Monocyte (primary cell): ENCODE measurements around the genes SARS1 and CYB561D1.

DNA sequence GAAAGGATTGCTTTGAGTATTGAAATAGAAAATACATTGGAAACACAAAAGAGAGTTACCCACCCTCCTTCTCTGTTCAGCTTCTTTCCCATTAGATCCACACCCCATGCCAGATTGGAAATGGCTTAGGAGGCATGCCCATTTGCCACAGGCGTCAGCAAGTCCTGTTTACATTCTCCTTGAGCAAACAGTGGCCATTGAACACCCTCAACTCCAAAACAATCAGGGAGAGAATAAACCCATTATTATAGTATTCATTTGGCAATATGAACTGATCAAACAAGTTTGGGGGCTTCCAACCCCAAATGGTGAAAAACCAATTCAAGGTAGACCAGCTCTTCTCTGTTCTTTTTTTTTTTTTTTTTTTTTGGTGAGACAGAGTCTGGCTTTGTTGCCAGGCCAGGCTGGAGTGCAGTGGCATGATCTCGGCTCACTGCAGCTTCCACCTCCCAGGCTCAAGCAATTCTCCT is 2.5 kb downstream of the ELAPOR1 start:
- PRO-cap, 2 experiments: no peak in any of the 2 experiments

DNA sequence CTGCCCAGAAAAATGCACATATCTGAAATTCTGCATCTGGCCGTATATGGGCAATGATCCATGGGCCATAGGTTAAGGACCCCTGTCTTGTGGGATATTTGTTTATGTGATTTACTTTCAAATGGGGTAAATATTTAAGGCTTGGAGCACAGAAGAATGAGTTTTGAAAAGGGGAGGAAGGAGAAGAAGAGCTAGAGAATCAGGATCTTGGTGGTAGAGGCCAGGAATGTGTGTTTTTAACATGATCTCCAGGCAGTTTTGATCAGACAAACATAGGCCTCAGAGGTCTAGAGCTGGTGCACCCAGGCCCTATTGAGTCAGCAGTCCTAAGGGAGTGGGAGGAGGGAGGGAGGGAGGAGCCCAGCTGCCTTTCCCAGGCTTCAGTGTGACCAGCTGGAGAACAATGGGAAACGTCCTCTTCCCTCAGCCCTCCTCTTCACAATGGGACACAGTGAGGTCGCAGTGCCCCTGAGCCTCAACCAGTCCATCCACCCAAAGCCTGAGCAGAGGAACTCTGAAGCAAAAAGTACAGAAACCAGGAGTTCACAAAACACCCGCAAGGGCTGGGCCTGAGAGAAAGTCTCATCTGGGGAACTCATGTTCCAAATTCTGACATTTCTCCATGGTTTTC is 37.2 kb downstream of the ELAPOR1 start:
- PRO-cap, 2 experiments: no peak in any of the 2 experiments

DNA sequence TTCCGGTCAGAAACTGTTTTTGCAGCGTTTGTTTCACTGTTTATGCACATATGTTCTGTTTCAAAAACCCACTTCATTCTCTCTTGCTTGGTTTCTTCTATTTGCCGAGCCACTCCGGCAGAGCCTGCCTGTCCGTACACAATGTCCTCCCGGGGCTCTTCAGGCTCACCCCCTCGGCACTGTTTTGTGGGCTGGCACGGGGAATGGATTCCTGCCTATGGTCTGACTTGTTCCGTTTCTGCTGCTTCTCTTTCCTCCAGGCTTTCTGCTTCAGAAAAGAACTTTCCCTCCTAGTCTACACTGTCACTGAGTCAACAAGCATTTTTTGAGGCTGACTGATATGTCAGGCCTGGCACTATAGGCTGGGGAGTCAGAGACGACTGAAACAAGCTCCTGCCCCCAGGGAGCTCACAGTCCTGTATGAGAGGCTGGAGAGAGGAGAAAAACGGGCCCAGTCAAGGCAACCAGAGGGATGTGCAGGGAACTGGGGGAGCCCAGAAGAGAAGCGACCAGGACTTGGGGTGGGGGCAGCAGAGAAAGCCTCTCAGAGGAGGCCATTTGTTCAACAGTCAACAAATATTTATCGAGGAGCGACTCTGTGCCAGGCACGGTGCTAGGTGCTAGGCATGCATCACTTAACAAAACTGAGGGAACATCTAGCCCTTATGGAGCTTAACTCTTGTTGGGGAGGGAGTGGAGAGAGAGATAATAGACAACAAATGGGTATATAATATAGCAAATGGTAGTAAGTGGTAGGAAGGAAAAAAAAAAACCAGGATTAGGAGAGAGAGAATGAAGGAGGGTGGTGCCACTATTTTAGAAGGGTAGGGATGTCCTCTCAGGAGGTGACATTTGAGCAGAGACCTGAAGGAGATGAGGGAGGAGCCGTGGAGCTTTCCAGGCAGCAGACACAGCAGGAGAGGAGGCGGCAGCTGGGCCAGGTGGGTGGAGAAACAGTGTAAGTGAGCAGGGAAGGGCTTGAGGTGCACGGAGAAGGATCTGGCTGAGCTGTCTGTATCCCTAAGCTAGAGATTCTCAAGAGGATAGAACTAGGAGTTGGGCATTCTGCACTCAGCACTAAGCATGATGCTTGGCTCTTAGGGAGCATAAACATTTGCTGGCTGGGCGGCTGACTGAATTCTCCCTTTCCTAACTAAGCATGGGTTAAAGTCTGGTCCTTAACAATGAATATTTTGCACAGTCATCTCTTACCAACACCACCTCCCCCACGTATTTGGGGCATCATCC is 28.0 kb upstream of the SARS1 start:
- PRO-cap, 2 experiments: no peak in any of the 2 experiments

DNA sequence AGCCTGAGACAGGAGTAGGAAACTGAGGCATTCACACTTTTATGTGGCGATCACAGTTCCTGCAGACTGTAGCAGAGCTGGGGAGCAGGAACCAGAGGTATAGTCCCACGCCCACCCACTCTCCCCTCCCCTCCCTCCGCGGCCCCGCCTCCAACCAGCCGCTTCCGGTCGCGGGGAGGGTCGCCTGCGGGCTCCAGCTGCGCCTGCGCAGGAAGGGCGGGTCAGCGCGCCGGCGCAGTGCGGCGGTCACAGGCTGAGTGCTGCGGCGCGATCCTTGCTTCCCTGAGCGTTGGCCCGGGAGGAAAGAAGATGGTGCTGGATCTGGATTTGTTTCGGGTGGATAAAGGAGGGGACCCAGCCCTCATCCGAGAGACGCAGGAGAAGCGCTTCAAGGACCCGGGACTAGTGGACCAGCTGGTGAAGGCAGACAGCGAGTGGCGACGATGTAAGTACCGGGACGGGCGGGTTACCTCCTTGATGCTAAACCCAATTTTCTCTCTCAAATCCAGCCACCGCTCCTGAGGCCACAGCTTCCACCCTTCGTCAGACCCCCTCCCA is at the start of gene SARS1:
Gene SARS1 (plus strand): TSS at position 235 of the 558 bp plus-strand sequence.
- PRO-cap, 2 experiments: peak in 2 of 2 experiments; most common plus-strand start position 277 of the sequence (in 2); most common minus-strand start position 92 of the sequence (in 1)

- PRO-cap, 2 experiments: no peak in any of the 2 experiments
These were observed 4.7 kb downstream of the SARS1 start for GRCh38 chr1:109218443-109218793.

DNA sequence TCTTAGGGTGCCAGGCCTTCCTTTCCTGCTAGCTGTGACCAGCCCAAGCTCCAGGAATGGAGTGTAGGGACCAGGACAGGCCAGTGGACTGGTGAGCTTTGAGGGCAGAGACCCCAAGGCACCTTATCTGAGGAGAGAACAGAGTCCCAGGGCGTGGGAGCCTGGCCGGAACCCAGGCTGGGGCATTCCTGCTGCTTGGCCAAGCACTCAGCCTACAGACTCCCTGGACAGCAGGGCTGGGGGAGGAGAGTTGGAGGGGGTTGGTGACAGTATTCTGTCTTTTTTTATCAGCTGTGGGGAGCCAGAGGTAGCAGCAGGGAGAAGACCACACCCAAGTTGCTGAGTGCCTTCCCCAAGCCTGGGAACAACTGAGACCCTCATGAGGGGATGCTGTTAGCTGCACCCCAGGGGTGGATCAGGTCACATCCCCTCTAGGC is 4.8 kb downstream of the CELSR2 start:
- PRO-cap, 2 experiments: no peak in any of the 2 experiments

DNA sequence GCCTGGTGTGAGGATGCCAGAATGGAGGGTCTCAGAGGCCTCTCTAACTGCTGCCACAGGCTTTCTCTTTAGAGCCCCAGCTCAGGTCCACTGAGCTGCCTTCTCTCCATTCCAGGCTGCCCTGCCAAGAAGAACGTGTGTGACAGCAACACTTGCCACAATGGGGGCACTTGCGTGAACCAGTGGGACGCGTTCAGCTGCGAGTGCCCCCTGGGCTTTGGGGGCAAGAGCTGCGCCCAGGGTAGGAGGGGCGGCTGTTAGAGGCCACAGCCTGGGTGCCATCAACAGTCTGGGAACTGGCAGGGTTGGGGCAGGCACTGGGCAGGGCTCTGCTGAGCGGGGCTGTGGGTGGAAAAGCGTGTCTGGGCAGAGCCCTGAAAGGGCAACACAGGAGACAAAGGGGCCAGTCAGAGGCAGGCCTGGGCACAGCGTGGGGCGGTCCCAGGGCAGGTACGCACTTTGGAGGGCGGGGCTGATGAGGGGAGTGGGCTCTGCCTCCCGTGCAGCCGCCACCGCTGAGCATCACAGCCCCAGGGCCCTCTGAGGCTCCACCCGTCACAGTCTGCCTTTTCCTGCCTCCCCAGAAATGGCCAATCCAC is 13.8 kb downstream of the CELSR2 start:
- PRO-cap, 2 experiments: no peak in any of the 2 experiments

- PRO-cap, 2 experiments: no peak in any of the 2 experiments
These were observed 8.3 kb downstream of the PSRC1 start for GRCh38 chr1:109274368-109275404.

GRCh38 chr1:109283620-109284049 is 690 bp upstream of the PSRC1 start:
- PRO-cap, 2 experiments: no peak in any of the 2 experiments

GRCh38 chr1:109305723-109306492 is 903 bp downstream of the MYBPHL start:
- PRO-cap, 2 experiments: no peak in any of the 2 experiments

GRCh38 chr1:109310853-109311368 is 4.1 kb upstream of the MYBPHL start:
- PRO-cap, 2 experiments: no peak in any of the 2 experiments

DNA sequence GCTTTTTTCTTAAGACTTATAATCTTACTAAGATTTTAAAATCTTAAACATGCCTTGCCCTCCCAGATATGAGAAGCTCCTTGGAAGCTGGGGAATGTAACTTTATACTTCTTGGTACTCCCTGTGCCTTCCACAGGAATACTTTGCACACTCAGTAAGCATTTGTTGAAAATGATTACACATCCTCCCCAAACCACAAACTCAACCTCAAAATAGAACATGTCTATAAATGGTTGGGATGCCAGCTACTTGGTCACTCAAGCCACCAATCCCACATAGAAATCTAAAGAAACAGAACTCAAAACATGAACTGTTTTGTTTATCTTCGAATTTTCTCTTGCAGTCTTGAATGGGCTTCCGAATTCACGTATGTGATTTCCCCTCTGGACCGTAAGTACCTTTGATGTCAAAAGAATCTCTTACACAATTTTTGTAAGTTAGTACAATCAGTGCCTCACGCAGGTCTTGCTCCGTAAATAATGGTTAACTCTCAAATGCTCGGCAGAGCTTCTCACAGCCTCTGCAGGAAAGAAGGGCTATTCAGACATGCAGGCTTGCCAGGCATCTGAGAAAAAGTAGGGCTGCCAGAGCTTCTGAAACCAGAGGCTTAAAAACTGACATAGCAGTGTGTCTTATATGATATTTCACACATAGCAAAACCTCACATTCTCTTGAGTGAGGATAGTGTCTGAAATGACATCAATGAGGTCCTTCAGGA is 26.9 kb downstream of the SORT1 start:
- PRO-cap, 2 experiments: no peak in any of the 2 experiments

DNA sequence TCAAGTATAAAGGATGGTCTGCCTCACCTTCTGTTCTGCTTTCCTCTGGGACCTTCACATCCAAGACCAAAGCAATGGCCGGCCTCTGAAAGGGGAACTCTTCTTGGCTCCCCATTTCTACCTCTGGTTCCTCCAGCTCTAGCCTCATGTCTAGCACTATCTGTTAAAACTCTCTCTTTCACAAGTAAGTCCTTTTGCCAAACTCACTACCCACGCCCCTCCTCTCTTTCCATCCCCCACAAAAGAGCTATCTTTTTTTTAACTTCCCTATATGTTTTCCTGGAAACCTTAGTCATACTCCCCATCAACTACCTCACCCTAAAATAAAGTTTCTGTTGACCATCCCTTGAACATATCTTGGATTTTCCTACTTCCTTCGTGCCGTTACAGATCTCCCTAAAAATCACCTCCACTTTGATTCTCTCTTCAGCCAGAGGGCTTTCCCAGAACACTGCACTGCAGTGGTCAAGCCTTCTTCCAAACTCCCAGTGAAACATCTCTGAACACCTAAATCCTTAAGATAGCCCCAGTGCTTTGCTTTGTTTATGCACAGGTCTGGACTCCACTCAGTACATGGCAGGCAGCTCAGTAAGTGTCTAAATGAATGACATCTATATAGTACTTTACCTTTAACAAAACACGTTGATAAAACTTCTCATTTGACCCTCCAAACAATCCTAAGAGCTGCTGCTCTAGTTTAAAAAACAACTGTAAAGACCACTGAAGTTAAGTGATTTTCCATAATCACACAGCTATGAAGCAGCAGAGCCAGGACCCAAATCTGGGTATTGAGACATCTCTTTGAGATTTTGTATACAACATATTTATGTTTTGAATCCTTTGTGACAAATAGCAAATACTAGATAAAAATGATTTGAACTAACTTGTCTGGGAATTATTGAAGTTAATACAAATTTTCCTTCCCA is 7.7 kb downstream of the SORT1 start:
- PRO-cap, 2 experiments: no peak in any of the 2 experiments

DNA sequence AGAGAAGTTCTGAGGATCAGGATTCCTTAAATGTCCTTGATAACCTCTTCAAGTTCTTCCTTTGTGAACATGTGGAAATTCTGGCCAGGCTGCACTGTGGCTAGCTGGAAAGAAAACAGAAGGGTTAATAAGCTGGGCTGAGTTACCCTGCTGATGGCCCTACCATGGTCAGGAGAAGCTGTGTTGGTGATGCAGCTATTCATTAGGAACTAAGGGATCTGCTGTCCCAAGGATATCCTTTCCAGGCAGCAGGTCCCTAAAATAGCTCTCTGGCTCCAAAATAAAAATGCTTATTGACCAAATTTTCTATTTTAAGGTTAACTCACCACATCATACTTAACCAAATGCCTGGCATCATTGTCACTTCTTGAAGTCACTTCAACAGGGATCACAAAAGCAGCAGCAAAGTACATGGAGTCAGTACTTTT is 4.3 kb upstream of the SORT1 start:
- PRO-cap, 2 experiments: no peak in any of the 2 experiments

DNA sequence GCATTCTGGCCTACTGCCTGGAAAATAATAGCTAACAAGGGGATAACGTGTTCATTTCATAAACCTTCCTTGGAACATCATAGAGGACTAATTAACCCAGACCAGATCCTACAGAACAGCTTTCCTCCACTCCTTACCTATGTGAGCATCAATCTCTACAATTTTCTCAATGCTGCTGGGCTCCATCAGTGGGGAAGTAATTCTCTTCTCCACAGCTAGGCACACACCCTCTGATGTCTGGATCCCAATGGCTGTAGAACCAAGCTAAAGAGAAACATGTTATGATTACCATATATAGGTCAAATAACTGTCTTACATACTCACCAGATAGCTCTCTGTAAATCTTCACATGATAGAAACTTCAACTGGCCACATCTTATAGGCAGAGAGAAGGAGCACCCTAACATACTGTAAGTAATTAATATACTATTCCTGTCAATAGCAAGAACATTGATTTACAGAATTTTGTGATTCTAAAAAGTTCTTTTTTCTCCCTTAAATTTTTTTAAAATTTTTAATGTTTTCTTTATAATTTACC is 11.1 kb downstream of the PSMA5 start:
- PRO-cap, 2 experiments: no peak in any of the 2 experiments

DNA sequence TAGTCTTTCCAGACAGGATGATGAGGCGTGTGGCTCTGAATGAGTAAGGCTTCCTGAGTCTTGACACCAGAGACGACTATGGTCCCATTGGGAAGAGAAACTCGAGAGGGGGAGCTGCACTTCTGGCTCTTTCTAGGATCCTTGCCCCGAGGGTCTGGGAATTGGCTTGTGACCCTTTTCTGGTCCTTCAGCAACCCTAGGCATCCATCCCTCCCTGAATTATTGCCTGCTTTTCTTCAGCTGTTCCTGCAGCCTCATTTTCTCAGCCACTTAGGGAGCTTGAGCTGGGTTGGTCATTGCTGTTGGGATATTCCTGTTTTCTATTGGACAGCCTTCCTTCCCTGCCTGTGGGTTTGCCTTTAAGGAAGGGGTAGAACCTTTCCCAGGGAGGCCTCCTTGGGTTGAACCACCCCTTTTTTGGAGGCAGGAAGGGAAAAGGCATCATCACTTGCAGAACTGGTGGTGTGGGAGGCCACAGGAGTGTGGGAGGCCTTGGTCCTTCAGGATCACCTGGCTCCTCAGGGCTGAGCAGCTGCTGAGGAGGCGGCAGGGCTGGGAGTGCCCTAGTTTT is 834 bp upstream of the CYB561D1 start:
- PRO-cap, 2 experiments: no peak in any of the 2 experiments

- PRO-cap, 2 experiments: peak in 2 of 2 experiments; most common plus-strand start chr1:109494094 (in 2); most common minus-strand start chr1:109494261 (in 1)
These were observed at the start of gene CYB561D1 for GRCh38 chr1:109493546-109494614. TSS of gene CYB561D1 (plus strand) at chr1:109494094.

GRCh38 chr1:109547598-109548336 is 648 bp upstream of the GNAI3 start:
- PRO-cap, 2 experiments: peak in 1 of 2 experiments; most common minus-strand start chr1:109548226 (in 1)

- PRO-cap, 2 experiments: no peak in any of the 2 experiments
These were observed 27.4 kb downstream of the GNAT2 start for GRCh38 chr1:109591814-109592637.

DNA sequence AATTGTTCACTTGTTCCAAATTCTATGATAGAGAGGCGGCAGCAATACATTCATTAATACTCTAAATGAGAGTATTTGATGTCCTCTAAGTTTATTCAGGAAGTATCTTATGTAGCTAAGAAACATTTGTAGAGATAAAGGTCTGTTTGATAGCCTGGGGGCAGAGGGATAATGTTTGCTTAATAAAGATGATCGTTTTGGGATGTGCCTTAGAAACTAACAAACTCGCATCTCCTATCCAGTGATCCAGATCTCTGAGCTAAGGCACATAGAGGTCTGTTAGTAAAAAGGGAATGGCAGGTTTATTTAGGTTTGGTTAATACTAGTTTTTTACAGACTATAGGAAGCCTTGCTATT is 17.2 kb downstream of the GNAT2 start:
- PRO-cap, 2 experiments: no peak in any of the 2 experiments